Mesenteric fat pad (tissue), 1 donor: ENCODE measurements around a stretch of chr14.

DNA sequence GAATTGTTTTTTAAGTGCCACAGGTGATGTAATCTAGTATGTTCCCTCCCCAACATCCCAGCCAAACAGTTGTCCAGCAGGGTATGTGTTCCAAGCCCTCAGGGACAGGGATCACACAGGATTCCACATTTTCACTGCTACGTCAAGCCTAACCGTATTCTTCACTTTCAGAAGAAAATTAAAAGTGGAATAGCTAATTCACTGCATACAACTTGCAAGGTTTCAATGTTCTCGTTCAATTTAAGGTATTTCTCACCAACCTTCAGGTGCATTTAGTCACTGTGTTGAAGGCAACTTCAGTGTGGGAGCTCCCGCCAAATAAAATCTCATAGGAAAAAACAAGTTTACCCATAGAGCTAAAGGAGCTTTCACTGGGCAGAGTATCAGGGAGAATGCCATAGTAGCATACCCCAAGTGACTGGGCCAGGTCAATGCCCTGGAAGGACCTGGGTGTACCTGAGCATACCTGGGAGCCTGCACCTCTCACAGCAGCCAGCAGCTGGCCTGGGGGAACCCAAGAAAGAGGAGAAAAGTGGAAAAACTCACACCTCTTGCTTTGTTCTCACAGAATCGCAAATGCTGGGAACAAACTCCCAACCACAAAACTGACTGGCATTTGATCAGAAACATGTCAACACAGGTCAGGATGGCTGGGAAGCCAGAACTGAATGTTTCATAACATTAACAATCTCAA lies 8.3 kb downstream of the FOXN3 start:
- PRO-cap: no peak

GRCh38 chr14:89429480-89429941 lies 12.5 kb upstream of the FOXN3 start:
- PRO-cap: no peak

- PRO-cap: no peak
These were observed 68.1 kb upstream of the FOXN3 start for GRCh38 chr14:89485064-89485684.

GRCh38 chr14:89504568-89504976 lies 87.5 kb upstream of the FOXN3 start:
- PRO-cap: no peak

GRCh38 chr14:89575341-89575764 lies 158.3 kb upstream of the FOXN3 start:
- PRO-cap: no peak

GRCh38 chr14:89584750-89585309 lies 167.8 kb upstream of the FOXN3 start:
- PRO-cap: no peak

GRCh38 chr14:89617142-89617377 lies 200.0 kb upstream of the FOXN3 start:
- PRO-cap: no peak

- PRO-cap: unidirectional peak, minus-strand start at chr14:89619126; unidirectional peak, minus-strand start at chr14:89619165
These were observed 202.1 kb upstream of the FOXN3 start for GRCh38 chr14:89618764-89619935.

DNA sequence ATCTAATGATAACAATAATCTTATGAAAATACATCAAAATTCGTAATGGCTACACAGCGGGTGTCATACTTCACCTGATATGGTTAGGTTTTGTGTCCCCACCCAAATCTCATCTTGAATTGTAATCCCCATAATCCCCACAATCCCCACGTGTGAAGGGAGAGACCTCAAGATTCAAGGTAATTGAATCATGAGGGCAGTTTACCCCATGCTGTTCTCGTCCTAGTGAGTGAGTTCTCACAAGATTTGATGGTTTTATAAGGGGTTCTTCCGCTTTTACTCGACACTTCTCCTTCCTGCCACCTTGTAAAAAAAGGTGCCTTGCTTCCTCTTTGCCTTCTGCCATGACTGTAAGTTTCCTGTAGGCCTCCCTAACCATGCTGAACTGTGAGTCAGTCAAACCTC lies 209.4 kb upstream of the FOXN3 start:
- PRO-cap: no peak

DNA sequence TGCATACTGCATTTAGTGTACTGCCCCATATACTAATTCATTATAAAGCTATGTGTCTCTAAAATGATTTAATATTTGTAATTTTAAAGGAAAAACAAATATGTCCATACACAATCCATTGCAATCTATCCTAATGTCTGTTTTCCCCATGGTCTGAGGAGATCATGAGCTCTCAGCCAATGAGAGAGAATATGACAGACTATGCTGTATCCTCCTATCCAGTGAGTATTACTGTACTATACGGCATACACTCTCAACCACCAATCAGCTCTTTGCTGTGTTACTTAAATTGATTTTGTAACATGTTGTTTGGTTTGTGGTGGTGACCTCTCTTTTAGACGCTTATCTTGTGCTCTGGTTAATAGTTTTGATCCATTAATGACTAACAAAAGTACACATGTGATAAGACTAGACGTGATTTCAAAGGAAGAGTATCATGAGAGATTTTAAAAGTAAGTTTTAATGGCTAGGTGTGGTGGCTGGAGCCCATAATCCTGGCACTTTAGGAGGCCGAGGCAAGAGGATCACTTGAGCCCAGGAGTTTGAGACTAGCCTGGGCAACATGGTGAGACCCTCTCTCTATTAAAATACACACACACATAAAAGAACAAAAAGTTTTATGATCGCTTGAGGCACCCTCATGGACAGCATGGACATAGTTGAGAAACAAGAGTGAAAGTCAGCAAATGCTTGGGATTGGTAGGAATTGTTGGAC lies 231.6 kb upstream of the FOXN3 start:
- PRO-cap: no peak

DNA sequence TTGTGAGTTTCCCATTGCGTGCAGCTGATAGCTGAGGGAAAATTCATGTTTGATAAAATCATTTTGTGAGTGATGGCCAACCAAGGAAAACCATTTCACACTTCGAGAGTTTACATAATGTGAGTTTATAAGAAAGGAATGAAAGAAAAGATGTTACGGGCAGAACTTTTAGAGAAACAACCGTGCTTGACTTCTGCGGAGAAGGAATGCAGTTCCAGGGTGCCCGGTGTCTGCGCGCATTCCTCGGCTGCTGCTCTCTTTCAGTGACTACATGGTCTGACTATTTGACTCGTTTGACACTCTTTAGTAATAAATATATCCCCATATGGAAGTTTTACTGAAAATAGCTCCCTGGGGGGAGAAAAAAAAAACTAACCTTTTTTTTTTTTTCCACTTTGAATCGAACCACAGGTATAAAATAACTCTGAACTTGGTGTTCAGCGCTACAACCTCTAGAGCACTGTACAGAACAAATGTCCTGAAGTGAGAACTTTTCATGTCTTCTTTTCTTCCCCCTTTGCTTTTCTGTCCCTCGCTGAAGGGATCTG lies 140.7 kb downstream of the EFCAB11 start:
- PRO-cap: no peak

GRCh38 chr14:89956641-89956943 lies 865 bp downstream of the TDP1 start:
- PRO-cap: no peak

DNA sequence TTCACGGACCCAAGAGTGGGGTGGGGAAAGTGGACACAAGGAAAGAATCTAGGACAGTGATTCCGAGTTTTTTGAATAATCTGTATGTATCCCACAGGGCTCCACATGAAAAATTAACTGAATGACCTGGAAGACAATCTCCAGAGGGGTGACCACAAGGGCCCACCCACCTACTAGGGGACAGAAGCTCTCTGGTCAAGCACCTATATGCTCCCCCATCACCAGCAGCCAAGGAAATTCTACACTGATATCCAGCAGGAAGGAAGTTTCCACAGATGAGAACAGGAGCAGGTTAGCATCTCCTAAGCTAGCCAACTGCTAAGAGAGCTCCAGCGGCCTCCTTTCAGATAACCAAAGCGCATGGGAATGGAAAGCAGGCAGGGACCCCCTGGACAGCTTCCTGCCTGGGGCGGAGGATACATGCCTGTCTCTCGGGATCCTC lies 35.9 kb downstream of the PSMC1 start:
- PRO-cap: no peak

GRCh38 chr14:90384473-90384792 lies 12.4 kb upstream of the CALM1 start:
- PRO-cap: no peak

DNA sequence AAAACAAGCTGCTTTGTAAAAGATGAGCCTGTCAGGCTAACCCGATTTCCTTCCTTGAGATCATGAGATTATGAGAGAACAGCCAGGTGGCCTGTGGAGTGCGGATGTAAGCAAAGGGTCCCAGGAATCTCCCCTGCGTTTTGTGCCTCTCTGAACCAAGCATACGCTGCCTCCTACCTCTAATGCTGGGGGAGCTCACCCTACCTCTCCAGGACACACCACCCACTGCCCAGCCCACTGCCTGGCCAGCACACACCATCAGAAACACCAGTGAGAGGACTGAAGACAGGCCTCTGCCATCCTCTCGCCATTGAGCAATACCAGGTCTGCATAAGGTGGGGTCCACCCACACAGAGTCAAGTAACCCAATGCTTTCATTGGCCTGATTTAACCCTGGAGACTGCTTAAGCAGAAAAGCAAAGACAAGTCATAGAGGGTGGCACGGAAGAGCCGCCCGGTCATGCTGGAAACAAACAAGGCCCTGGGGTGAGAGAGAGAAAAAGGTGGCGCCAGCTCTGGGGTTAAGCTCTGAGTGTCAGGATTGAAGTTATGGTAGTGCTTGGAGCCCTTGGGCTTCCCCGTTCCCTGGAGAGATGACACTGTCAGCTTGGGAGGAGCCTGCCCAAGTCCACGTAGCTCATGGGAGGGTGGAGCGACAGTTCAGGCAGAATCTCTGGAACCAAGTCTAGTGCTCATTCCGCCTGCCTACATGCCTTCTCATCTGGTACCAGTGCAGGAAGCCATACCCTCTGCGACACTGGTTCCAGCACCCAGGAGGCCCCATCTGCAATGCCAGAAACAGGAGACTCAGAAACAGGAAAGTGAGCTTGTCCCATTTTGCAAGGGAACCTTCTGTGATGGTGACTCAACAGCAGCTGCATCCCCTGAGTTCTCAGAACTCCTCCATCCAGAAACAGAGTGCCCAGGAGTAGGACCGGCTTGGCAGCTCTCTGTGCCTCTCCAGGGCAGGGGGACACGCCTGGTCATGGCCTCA lies 46.7 kb downstream of the CALM1 start:
- PRO-cap: no peak

GRCh38 chr14:90508754-90509382 lies 112.0 kb downstream of the CALM1 start:
- PRO-cap: no peak

DNA sequence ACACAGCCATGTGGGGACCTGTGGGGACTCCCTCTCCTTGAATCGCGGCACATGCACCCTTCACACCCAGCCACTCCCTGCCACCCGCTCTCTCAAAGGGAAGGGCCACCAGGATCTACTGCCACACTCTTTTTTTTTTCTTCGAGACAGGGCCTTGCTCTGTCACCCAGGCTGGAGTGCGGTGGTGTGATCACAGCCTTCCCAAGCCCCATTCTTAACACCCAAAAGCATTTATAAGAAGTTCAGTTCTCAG lies 120.8 kb downstream of the CALM1 start:
- PRO-cap: no peak

DNA sequence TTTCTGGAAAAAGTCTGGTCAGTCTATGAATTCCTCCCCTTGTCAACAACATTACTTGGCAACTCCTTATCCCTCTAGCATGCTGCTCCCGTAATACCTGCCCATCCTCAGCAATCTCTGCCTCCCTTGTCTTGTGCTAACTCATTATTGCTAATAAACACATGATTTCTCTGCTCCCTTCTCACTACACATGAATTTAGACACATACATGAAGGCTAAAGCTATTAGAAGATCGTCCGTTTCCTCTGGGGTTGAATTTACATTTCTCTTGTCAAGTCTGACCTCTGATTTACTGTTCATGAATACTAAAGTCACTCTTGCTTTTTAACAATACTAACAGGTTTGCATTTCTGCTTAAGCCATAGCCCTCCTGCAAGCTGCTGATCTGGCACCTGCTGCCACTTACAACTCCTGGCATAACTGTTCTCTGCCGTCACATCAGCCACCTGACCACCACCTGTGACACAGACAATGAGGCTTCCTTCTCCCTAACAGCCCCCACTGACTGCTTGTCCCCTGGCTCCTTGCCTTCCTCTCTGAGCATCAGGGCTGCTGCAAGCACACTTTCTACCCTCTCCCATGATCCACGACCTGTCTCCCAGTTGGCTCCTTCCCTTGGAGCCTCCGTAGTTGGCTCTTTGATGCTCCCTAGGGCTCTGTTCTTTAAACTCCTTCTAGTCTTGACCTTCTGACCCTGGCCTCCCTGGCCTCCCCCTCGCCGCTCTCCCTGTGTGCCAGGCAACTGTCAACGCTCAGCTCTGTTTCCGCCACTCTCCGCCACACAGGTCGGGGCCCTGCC lies 177.7 kb downstream of the CALM1 start:
- PRO-cap: no peak

DNA sequence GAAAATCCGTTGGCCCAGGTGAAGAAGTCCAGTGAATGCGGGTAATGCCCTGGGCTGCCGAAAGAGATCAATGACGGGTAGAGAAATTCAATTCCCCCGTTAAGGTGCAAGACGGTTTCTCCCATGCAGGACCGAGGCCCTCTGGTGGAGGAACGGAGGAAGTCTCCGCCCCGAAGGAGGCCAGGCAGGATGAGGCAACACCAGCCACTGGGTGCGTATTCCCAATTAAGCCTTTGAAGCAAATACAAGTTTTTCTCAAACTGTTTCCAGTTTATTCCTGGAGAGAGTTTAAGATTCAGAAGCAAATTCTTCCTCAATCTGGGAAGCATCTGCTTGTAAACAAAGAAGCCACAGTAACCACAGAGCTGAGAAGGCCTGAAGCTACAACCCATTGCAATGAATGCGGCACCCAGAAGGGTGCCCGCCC lies 118.6 kb downstream of the TTC7B start:
- PRO-cap: no peak

GRCh38 chr14:90803699-90804097 lies 12.5 kb downstream of the TTC7B start:
- PRO-cap: no peak